Skin of body (tissue), 2 donors: ENCODE measurements around a stretch of chr20.

- RAMPAGE, long total RNA, result no peak
Measured at GRCh38 chr20:46708178-46708621, 1.2 kb upstream of the SLC2A10 start.

DNA sequence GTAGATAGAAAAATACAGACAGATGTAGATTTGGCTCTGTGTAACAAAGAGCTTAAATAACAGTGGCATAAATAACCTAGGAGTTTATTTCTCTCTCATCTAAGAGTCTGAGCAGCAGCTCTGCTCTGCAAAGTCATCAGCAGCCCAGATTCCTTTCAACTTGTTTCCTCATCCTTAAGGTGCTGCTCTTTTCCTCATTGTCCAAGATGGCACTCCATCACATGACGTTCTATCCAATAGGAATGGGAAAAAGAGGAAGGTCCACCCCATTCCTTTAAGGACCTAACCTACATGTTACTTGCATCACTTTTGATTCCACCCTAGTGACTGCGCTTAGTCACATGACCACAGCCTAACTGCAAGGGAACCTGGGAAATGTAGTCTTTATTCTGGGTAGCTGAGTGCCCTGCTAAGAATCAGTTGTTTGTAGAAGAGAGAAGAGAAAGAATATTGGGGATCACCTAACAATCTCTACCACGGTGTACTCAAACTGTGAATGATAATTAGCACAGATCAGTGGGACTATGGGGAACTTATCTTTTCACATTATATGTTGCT is 76.6 kb downstream of the EYA2 start:
- RAMPAGE, long total RNA, result no peak

DNA sequence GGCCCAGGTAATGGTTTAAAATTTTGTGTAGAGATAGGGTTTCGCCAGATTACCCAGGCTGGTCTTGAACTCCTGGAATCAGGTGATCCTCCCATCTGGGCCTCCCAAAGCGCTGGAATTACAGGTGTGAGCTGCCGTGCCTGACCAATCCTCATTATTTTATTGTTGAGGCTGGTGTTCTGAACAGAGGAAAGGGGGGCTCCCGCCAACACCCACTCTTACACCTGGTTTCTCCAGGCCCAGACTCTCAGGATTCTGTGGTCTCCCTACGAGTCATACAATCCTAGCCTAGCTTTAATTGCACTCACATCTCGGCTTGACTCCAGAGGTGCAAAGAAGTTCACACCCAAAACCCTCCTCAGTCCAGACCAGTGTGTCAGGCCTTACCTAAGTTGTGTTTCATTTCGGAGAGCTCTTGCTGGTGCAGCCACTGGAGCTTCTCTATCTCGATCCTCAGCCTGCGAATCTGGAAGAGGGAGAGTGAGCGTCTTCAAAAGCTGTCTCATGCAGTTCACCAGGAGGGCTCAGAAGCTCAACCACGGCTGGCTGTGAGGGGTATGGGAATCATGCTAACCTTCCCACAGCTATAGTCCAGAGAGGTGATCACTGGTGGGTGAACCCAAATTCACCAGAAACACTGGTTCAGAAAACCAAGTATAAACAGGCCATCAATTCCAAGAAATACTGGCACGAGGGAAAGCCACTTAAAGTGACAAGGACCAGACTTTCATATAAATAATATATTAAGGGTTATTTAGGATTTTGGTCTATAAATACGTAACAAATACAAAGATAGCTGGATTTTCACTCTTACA is 129.5 kb downstream of the ZMYND8 start:
- RAMPAGE, long total RNA, result no peak

DNA sequence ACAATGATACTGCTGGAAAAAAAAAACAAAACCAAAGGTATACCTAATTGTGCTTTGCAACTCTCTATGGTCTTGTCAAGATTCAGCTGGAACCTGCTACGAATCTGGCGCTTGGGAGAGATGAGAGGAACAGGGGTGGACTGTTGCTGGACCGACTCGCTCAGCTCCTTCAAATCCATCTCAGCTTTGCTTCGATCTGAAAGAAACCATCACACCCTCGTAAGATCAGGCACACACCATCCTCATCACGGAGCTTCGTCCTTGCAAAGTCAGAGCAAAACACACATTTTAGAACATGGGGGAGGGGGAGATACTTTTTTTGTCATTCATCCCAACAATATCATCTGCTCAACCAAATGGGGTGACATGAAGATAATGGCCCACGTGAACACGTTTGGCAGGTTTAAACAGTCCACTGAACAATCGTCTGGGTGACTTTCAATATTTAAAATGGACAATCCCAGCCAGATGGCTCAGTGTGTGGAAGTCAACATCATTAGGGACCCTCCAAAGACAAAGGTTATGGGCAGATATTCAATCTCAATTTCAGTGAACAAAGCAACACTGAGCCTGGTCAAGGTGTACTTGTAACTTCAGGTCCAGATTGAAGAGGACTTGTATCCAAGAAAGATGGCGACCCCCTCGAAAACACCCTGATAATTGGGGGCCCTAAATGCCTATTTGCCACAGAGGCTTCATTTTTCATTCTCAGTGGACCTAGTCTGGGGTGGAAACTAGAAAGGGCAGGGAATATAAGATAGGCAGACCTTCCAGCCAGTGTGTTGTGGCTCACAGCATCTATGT is 107.1 kb downstream of the ZMYND8 start:
- RAMPAGE, long total RNA, result no peak

DNA sequence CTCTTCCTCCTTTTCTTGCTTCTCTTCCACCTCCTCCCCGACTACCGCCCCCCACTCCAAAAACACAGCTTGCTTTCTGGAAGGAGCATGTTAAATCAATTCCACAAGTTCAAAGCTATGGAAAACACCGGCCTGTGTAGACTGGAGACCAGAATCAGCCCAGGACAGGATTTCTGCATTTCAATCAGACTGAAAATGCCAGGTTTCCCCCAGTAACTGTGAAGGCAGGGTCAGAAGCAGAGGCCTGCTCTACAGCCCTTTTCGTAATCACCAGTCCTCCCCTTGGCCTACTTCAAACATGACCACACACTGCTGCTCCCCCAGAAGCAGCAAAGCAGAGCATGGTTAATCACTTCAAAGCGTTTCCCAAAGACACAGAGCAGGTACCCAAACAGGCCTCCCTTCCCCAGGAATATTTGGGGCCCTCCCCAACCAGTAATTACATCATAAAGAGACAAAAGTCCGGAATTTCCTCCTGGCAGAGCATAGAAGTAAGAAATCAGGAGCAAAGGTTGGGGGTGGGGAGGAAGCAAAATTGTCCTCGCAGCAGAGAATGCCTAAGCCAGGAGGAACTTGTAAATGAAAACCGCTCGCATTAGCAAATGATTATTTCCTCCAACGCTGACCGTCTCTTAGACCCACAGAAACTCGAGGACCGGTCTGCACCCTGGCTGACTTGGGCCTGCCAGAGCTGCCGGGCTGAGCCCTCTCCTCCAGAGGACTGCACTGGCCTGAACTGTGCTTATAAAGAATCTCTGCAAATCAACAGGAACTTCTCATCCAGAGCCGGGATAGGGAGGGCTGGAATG is 38.3 kb downstream of the ZMYND8 start:
- RAMPAGE, long total RNA, result no peak

GRCh38 chr20:47349303-47350042 is 7.0 kb downstream of the ZMYND8 start:
- RAMPAGE, long total RNA, result no peak

DNA sequence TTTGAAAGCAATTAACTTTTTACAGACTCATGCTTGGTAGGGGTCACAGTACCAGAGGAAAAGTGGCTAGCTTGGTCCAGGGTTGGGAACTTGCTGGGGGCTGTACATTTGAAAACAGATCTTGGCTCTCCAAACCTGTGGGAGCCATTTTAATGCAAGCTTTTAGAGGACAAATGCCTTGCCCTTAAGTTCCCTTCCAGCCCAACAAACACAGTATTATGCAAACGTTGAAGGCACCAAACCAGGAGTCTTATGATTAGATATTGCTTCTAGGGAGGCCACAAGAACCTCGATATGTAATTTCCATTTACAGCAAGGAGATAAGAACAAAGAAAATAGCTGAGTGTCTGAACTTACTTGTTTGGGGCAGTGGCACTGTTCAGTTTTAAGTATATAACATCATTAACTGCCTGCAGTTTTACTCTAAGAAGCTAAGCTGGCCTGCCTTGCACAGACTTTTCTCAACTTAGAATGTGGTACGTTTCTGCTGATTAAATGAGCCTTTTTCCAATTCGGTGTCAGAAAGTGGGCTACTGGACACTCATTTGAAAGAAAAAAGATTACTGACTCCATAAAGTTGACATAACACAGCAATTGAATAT is 2.3 kb downstream of the ZMYND8 start:
- RAMPAGE, long total RNA, result no peak

DNA sequence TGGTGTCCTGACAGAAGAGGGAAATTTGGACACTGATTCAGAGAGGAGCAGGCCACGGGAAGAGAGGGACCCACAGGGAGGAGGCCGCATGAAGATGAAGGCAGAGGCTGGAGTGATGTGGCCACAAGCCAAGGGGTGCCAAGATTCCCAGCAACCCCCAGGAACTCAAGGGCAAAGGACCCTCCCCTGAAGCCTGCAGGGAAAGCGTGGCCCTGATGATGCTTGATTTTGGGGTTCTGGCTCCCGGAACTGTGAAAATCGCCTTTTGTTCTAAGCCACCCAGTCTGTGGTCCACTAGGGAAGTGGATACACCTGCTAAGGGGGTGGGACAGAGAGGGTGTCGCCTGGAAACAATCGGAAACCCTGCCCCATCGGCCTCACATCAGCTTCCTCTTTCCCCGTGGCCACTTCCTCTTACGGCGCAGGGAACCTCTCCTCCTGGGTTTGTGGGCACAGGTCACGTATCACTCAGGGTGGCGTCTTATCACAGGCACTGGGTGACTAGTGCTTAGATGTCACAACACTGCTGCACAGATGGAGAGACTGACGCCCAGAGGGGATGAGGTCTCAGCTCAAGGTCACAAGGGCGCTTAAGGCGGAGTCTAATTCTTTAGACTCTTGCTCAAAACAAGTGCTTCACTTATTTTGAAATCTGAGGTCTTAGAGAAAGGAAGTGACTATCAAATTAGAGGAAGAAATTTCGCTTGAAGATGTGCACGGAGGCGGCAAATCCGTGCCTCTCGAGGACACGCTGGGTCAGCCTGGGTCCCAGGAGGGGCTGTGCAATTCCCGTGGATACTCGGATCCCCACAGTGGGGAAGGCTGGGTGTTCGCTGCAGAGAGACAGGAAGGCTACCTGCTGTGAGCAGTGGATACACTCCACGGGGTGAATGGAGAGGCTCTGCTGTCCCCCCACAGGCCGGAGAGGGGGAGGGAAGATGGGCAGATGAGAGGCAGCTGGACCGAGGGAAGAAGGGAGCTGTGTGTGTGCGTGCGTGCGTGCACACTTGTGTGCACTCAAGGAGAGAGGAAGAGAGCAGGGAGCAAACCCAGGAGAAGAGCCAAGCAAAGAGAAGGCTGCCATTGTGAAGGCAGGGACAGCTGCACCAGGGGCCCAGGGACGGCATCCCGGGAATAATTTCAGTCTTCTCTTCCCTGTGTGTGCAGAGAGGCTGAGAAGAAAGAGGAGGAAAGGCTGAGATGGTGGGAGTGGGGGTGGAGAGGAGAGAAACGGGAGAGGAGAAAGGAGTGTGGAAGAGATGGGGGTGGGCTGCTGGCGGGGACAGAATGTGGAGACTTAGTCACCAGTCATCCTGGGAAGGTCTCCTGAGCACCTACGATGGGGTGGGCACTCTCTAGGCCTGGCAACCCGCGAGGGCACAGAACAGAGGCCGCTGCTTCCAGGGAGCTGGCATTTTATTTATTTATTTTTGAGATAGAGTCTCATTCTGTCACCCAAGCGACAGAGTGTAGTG is 57.5 kb downstream of the SULF2 start:
- RAMPAGE, long total RNA, result no peak

DNA sequence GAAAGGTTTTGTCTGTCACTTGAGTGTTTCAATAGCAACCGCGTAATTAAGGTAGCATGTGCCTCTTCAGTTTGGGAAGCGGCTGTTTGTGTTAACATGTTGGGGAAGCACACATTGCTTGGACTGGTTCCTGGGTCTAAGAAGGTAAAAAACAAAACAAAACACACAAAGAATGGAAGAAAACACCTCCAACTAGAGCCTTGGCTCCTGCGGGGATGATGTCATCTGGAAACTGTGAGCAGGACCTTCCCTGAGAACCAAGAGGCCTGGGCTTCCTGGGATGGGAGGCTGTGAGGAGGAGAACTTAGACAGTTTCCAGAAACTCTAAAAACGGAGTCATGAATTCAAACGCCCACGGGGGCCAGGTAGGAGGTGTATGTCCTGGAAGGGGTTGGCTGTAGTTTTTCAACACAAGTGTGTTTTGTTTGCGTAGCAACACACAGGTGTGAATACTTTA is 72.9 kb upstream of the SULF2 start:
- RAMPAGE, long total RNA, result no peak

GRCh38 chr20:48153336-48154055 is 368.2 kb upstream of the SULF2 start:
- RAMPAGE, long total RNA, result no peak

- RAMPAGE, long total RNA, result no peak
Measured at GRCh38 chr20:48192237-48192644, 407.0 kb upstream of the SULF2 start.

DNA sequence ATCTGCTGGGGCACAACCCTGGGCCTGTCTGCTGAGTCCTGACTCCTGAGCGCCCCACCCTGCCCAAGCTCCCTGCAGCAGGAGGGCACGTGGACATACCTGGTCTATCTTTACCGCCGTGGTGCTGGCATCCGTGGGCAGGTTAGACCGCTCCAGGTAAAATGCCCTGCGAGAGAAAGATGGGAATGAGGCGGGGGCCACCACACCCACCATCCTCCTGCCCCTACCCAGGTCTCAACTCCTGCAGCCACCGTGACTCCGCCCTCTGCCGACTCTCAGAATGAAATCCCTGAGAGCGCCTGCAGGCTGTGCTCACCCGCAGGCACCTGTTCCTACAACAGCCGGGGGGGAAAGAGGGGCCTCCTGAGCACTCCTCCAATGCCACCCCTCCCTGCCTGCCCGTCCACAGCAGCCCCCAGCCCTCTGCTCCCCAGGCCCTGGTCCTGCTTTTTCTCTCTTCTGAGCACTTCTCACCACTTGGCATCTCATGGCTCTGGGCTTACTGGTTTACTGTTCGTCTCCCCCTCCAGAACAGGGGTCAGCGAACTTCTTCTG is 197.1 kb downstream of the PREX1 start:
- RAMPAGE, long total RNA, result no peak

DNA sequence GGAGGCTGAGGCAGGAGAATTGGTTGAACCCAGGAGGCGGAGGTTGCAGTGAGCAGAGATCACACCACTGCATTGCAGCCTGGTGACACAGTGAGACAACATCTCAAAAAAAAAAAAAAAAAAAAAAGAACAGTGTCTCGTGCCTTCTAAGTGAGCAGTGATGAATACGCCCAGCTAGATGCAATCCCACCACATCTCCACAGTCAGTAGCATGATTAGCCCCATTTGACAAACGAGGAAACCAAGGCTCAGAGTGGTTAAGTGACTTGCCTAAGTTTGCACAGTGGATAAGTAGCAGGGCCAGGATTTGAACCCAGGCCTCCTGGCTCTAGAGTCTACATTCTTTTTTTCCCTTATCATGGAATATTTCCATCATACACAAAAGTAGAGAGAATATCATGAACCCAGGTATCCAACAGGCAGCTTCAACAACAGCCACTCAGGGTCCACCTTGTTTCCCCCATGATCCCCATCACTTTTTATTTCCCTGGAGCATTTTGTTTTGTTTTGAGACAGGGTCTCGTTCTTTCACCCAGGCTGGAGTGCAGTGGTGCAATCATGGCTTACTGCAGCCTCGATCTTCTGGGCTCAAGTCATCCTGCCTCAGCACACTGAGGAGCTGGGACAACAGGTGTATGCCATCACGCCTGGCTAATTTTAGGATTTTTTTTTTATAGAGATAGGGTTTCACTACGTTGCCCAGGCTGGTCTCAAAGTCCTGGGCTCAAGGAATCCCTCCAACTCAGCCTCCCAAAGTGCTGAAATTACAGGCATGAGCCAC is 180.2 kb downstream of the PREX1 start:
- RAMPAGE, long total RNA, result no peak

DNA sequence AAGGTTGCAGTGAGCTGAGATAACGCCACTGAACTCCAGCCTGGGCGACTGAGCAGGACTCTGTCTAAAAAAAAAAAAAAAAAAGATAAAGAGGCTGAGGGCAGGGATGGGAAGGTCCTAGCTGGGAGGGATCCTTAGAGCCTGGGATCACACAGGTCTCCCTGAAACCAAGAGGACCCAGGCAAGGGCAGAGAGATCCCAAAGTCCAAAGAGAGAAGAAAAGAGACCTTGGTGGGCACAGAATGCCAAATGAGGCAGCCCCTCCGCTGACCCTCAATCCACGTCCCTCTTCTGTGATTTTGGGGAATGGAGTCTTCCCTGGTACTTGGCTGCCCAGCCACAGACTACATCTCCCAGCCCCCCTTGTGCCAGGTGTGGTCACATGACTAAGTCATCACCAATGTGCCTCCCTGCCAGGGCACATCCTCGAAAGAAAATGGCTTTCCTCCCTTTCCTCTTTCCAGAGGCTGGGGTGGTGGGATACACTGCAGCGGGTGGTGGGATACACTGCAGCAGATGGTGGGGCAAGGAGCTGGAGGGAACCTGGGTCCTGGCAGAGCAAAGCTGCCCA is 125.6 kb downstream of the PREX1 start:
- RAMPAGE, long total RNA, result no peak

GRCh38 chr20:48721911-48722764 is 105.7 kb downstream of the PREX1 start:
- RAMPAGE, long total RNA, result no peak

- RAMPAGE, long total RNA, result no peak
Measured at GRCh38 chr20:48728373-48729234, 99.2 kb downstream of the PREX1 start.

GRCh38 chr20:48742306-48742714 is 85.5 kb downstream of the PREX1 start:
- RAMPAGE, long total RNA, result no peak

DNA sequence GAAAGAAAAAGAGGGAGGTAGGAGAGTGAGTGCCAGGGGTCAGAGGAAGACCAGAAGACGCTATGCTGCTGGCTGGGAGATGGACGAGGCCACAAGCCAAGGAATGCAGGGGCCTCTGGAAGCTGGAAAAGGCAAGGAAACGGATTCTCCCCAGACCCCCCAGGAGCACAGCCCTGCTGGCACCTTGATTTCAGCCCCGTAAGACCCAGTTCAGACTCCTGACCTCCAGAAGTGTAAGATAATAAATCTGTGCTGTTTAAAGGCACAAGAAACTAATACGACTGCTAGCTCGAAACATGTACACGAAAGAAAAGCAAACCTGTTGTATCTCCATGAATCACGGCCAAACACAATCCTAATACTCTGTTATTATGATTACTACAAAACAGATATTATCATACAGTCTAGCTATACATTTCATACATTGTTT is 63.0 kb downstream of the PREX1 start:
- RAMPAGE, long total RNA, result no peak

GRCh38 chr20:48767596-48767986 is 60.2 kb downstream of the PREX1 start:
- RAMPAGE, long total RNA, result no peak

- RAMPAGE, long total RNA, result no peak
Measured at GRCh38 chr20:48851823-48852261, 24.0 kb upstream of the PREX1 start.